NB4 (cell line): ENCODE measurements around a stretch of chr9.

DNA sequence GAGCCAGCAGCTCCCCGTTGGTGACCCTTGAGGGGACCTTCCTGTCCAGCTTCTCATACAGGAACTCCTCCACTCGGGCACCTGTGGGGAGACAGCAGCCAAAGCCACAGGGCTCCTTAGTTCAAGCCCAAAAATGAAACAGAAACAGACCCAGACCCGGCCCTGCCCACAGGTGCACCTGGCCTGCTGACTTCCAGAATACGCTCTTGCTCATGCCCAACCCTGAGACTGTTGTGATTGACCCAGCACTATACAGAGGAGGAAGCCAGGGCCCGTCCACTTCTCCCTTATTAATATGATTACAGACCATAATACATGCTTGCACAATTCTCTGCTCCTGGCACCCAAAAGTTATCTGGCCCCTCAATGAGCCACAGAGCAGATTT is 7.0 kb downstream of the SH3GLB2 start:
- RRBS, result no CpG with 5 or more reads among the region's 5 CpGs

DNA sequence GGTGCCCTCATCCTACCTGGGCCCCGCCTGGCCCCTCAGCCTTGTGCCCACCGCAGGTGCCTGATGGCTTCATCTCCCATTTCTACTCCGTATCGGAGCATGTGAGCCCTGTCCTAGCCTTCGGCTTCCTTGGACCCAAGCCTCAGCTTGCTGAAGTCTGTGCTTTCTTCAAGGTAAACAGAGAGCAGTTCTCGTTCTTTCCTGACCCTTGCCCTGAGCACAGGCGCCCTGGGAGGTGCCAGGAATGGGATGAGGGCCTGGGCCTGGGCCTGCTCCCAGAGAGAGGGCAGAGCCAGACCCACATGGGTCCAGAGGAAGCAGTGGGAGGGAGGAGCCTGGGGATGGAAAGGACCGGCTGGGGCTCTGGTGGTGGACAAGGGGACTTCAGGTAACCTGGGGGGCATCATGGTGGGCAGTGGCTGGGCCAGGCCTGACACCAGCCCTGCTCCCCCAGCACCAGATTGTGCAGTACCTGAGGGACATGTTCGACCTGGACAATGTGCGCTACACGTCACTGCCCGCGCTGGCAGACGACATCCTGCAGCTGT is 11.0 kb upstream of the DOLPP1 start:
- RRBS, result no CpG with 5 or more reads among the region's 14 CpGs

DNA sequence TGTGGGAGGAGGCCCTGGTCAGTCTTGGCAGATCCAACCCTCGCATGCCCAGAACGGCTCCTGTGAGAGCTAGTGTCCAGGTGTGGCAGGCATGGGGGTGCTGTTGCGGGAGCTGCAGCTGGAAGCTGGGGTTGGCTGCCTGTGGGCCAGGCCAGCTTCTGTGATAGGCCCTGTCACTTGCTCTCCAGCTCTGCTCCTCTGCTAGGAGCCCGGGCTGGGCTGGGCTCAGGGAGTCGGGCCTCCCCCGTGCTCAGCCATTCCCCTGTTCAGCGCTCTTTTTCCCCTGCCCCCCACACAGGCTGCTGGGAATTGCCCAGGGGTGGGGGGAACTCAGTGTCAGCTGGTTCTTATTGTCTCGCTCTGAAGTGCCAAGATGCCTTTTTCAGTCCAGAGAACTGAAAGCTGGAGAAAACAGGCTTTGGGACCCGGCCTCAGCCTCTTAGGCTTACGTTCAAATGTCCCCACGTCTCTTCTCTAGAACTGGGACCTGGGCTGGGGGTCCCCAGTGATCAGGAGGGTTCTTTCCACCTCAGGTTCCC is 31.4 kb downstream of the IER5L start:
- RRBS, result no CpG with 5 or more reads among the region's 11 CpGs

- RRBS, result no CpG with 5 or more reads among the region's 11 CpGs
These were observed 7.6 kb downstream of the IER5L start for GRCh38 chr9:129170249-129171015.

- RRBS, result no CpG with 5 or more reads among the region's 11 CpGs
These were observed 49.7 kb upstream of the IER5L start for GRCh38 chr9:129227798-129228209.

- RRBS, result 3% methylated on average over 6 of the region's 27 CpGs
These were observed 76.1 kb upstream of the IER5L start for GRCh38 chr9:129253900-129254743.

DNA sequence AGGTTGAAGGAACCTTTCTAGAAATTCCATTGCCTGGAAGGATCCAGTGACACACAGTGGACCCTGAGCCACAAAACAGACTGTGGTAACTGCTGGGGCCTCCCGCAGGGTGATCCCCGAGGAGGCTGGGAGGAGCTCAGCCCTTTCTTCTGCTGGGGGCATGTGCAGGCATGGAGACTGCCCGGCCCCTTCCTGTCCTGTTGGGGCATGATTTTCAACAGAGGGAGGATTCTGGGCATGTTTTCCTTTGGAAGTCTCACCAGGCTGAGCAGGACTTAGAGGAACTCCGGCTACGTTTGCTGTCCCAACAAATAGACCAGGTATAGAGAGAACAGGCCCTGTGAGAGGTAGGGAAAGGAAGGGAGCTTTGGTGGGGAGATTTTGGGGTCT is 154.1 kb upstream of the IER5L start:
- RRBS, result no CpG with 5 or more reads among the region's 5 CpGs

- RRBS, result 0% methylated on average over 1 of the region's 22 CpGs
These were observed 156.4 kb upstream of the IER5L start for GRCh38 chr9:129334234-129335010.

DNA sequence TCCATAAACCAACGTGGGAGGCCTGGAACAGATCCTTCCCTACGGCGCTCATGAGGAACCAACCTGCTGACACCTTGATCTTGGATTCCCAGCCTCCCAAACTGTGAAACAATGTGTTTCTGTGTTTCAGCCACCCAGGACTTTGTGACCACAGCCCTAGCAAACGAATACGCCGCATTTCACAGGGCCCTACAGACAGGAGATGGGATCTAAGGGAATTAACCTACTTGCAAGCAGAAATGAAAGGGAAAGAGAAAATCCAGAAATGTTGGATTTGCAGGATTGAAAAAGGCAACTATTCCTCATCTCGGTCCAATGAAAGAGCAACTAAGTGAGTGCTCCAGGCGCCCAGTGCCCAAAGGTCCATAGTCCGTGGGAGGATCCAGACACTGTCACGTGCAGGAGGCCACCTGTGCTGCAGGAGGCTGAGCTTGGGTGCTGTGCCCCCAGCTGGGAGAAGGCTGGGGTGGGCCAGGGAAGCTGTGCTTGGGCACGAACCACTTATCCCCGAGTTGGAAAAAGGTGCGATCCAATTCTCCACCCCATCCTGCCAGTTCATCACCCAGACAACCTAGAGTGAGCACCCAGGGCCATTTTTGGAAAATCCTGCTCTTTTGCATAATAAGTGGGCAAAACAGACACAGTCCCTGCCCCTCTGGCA is 178.0 kb downstream of the C9orf50 start:
- RRBS, result no CpG with 5 or more reads among the region's 13 CpGs

- RRBS, result no CpG with 5 or more reads among the region's 10 CpGs
These were observed 173.7 kb downstream of the C9orf50 start for GRCh38 chr9:129447068-129447728.

- RRBS, result 5% methylated on average over 5 of the region's 15 CpGs
These were observed 160.9 kb downstream of the C9orf50 start for GRCh38 chr9:129459929-129460425.

DNA sequence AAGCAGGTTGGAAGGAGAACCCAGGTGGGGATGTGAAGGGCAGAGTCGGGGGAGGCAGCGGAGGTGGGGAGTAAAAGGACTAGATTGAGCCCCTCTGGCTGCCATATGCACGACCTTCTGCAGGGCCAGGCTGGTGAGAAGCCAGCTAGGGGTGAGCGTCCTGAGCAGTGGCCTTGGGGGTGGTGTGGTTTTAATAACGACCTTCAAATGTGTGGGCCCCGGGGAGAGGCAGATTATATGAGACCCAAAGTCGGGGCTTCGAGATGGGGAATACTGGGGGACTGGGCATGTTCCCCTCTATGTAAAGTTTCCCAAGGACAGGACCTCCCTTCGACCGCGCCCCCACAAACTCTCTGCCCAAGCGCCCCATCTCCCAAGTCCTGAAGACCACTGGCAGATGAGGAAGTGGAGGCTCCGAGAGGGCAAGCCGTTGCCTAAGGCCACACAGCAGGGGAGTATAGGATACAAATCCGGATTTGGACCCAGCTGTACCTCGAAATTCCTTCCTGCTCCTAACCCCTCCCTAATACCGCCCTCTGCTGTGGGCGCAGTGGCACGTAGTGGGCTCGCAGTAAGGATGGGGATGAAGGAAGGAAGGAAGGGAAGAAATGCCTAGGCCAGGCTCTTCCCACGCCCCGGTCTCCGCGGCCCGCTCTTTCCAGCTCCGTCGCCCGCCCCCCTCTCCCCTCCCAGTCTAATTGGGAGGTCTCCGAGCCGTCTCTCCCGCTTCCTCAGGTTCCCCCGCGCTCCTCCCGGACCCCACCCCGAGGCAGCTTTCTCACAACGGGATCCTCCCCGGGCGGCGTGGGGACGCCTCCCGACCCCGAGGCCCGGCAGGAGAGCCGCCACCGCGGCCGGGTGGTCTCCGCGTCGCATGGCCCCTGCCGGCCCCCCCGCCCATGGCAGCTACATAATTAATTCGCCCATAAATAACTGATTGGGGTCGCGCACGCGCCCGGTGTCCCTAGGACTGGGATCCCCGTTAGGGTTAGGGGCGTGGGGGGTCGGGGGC is 139.1 kb downstream of the C9orf50 start:
- RRBS, result 60% methylated on average over 17 of the region's 61 CpGs

DNA sequence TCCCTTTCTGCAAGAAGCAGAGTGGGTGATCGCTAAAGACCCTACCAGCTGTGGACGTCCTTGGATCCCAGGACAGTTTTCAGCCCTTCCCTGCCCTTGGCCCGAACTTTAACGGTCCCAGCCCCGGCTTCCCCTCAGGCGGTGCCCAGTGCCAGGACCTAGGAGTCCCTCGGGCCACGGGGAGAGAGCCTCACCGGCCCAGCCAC is 124.7 kb downstream of the C9orf50 start:
- RRBS, result 5% methylated on average over 5 of the region's 9 CpGs

GRCh38 chr9:129580123-129580706 is 40.7 kb downstream of the C9orf50 start:
- RRBS, result no CpG with 5 or more reads among the region's 8 CpGs

DNA sequence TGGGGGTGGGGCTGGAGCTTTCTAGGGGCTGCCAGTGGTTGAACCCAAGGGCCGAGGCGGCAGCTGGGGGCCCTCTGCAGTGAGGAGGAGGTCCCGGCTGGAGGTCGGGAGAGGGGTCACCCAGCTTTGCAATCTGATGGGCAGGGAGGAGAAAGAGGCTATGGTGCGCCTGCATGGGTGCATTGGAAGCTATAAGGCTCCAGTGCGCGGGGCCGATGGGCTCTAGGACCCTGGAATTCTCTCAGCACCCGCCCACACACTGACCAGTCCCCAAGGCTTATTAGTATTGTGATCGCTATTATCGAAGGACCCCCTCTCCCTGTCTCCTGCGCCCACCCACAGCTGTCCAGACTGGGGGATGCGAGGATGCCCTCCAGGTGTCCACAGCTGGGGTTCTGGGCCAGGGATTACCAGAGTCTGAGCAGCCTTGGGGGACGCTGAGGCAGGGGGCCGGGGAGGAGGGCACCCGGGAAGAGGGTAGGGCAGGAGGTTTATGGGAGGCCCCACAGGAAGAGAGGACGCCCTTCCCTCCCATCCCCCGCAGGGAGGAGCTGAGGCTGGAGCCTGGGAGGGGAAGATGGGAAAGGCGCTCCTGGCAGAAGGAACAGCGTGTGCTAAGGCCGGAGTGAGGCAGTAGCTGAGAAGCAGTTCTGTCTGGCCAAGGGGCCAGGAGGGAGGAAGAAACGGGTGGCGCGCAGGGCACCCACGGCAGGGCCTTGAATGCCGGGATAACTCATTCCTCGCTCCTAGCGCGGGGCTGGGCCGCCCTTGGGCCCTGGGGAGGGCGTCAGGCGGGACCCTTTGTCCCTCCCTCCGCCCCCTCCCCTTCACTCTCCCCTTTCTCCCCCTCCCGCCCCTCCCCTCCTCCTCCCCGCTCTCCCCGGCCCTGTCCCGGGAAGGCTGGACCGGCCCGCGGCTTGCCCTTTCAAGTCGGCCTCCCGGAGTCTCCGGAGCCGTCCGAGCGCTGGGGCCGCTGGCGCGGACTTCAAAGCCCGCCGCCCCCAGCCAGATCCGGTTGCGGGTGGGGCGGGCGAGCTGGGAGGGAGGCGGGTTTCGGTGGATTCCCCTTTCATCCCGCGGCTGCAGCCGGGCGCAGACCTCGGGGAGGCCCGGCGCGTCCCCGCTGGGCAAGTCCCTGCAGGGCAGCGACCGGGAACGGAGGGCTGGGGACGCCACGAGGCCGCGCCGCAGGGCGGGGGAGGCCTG is 24.0 kb downstream of the C9orf50 start:
- RRBS, result 91% methylated on average over 24 of the region's 75 CpGs

GRCh38 chr9:129608538-129609598 is 12.0 kb downstream of the C9orf50 start:
- RRBS, result no CpG with 5 or more reads among the region's 29 CpGs

DNA sequence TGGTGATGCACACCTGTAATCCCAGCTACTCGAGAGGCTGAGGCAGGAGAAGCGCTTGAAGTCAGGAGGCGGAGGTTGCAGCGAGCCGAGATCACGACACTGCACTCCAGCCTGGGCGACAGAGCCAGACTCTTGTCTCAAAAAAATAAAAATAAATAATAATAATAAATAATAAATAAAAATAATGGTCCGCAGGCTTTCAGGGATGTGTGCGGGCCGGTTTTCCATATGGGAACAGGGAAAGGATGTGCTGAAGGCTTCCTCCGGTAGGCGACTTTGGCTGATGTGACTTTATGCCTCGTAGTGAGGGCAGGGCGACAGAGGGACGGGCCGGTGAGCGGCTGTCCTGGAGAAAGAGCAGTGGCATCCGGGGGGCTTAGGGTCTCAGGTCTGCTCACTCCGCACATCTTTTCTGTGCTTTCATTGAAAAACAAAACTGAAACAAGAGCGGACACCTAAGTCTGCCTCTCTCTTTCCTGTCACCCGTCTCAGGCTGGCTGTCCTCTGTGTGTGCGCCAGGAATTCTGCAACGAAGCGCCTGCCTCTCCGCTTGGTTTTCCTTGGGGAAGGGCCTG is 818 bp upstream of the PRRX2 start:
- RRBS, result 95% methylated on average over 6 of the region's 25 CpGs

- RRBS, result no CpG with 5 or more reads among the region's 13 CpGs
These were observed 38.3 kb downstream of the PTGES start for GRCh38 chr9:129714452-129714953.

DNA sequence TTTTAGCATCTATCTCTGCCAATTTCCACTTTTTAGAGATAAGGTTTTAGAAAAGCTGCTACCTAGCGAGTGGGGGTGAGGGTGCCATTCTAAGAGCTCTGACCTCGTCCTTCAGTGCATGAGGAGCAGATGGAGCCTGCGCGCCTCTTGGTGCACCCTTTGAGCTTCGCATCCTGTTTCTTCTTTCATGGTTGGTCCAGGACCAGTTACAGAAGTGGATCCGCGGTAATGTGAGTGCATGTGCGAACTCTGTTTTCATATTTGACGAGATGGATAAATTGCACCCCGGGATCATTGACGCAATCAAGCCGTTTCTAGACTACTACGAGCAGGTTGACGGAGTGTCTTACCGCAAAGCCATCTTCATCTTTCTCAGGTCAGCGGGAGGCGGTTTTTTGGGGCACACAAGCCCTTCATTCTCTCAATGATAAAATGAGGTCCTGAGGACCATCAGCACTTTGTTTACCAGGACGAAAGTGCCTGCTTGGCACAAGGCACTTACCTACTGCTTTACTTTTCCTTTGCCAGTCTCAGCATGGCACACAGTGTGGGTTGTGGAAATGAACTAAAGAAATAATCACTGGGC is 4.1 kb downstream of the TOR1B start:
- RRBS, result no CpG with 5 or more reads among the region's 18 CpGs

GRCh38 chr9:129822206-129822645 is 1.7 kb downstream of the TOR1A start:
- RRBS, result no CpG with 5 or more reads among the region's 7 CpGs